SK-MEL-5 (cell line): ENCODE measurements around a stretch of chr6.

DNA sequence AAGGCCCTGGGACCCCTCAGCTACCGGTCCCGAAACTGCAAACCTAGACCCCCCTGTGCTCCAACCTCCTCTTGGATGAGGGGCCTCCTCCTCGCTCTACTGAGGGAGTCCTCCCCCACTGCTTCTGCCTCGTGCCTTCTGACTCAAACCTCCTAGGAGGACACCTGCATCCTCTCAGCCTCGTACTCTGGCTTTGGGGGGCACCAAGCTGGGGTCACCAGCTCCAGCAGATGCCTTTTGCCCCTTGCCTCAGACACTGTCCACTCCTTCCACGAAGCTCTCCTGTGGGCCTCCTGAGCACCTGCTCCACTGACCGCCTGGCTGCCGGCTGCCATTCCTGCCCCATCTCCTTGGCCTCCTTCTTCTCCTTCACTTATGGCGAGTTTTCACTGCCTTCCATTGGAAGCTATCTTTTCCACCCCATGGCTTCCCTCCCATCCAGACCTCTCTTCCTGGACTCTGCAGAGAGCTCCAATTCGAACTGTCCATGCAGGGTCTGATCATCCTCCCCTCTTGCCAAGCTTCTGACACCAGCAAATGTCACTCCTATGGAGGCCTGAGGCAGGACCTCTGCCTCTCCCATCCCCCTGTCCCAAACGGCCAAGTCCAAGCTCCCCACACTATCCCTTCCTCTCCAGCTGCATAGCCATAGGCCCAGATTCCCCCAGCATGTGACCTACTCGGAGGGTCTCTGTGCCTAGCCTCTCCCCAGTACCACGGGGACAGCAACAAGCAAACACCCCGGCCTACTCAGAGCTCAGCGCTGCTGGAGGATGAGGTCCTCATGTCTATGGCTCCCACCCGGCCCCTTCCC lies 24.6 kb downstream of the RNASET2 start:
RAMPAGE:
- cytosol, long total RNA: no peak
- long total RNA: no peak
- nucleus, long total RNA: no peak

DNA sequence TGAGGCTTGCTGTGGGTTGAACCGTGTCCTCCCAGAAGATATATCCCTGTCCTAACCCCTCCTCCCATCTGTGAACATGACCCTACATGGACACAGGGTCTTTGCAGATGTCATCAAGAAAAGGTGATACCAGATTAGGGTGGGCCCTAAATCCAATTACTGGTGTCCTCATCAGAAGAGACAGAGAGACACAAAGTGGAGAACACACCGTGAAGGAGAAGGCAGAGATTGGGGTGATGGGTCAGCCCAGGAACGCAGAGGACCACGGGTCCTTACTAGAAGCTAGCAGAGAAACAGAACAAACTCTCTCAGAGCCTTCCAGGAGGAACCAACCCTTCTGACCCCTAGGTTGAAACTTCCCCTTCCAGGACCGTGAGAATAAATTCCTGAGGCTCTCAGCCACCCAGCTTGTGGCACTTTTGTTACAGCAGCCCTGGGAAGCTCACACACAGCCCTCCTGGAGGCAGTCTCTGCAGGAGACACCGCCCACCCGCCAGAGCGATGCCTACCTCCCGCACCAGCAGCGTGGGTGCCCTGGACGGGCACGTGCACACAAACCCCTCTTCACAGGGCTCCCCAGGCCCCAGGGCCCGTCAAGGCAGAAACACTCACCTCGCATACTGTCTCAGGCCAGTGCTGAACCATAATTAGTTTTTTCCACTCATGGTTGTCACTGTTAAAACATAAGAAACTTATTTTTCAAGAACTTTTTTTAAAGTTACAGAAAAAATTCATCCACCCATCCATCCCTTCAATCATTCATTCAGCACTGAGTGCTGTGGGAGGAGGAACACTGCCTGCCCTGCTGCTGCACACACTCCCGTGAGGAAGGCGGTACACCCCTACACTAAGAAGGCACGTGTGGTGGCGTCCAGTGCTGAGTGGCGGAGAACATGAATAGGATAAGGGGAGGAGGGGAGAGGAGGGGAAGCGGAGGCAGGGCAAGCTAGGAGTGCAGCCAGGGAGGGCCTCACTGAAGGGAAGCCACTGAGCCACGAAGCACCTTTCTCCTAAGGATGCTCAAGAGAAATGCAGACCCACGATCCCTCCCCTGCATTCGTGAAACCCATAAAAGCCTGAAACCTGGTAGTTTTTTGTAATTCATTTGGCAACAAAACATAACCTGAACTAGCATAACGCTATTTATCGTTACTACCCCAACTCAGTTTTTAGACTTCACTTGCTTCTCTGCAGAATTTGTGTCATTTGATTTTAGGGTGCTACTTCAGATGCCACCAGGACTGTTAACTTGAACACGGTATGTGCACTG lies 4.0 kb downstream of the RNASET2 start:
RAMPAGE:
- cytosol, long total RNA: no peak
- long total RNA: no peak
- nucleus, long total RNA: no peak

RAMPAGE:
- cytosol, long total RNA: no peak
- long total RNA: no peak
- nucleus, long total RNA: no peak
Observed at GRCh38 chr6:167121829-167122846, 758 bp upstream of the CCR6 start.

DNA sequence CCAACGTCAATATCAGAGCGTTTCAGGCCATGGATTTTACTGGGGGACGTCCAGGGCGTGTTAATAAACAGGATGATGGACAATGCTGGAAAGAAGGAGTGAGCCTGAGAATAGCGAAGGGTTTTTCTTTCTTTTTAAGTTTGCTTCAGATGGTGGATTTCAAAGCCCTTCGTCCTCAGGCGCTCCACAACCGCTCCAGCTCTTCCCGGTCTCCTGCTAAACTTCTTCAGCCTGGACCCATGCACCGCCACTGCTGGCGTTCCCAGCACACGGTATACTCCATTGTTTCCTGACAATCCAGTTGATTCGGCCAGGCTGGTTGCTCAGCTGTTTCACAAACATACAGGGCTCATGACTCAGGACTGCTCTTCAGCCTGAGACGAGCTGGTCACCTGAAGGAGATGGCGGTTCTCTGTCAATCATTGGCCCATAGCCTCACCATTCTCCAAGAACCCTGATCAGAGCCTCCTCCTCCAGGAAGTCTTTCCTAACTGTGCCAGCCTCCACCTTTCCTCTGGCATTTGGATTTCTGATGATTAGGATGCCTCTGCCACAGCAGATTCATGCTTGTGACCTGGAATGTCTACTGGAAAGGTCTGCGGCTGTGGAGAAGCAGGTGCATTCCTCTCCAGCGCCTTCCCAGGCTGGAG lies 12.0 kb downstream of the CCR6 start:
RAMPAGE:
- cytosol, long total RNA: no peak
- long total RNA: no peak
- nucleus, long total RNA: no peak

DNA sequence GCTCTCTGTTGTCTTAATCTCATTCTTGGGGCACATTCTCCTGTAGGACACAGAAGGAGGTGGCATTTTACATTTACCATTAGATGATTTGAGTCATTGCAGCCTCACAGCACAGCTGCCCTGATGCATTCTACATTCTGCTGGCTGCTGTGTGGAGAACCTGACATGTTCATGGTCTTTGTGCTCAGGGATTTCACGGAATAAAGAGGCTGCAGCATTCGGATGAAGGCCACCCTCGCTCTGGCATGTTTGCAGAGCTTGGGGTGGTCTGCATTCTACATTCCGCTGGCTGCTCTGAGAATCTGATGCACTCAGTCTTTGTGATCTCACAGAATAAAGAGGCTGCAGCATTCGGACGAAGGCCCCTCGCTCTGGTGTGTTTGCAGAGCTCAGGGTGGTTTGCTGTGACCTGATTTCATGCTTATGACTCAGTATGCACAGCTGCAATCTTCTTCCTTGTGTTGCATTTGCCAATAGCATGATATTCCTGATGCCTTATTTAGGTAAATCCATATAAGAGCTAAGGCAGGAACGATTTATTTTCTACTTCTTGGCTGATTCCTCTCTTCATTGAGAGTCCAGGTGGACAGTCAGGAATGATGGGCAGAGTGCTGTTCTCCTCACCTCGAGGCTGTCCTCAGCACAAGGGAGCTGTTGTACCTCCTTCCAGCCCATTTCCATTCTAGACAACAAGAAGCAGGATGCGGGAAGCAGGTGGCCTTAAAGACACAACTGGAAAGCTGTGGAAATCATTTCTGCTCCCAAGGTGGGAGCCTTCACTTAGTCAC lies 16.6 kb downstream of the GPR31 start:
RAMPAGE:
- cytosol, long total RNA: no peak
- long total RNA: no peak
- nucleus, long total RNA: no peak

DNA sequence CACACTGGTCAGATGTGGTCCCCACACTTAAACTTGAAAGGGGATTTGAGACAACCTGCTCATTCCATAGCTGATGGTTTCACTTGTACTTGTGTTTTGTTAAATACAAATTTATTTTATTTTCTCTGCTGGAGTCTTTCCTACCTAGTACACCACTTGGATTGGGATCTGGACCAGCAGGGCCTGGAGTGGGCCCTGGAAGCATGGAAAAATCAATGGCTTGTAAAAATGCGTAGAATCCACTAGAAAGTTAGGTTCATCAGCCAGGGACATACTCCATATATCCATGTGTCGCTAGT lies 521 bp upstream of the GPR31 start:
RAMPAGE:
- cytosol, long total RNA: no peak
- long total RNA: no peak
- nucleus, long total RNA: no peak

RAMPAGE:
- cytosol, long total RNA: no peak
- long total RNA: no peak
- nucleus, long total RNA: no peak
Observed at GRCh38 chr6:167163392-167164295, 5.9 kb upstream of the GPR31 start.

GRCh38 chr6:167501889-167502562 lies 177.1 kb downstream of the TTLL2 start:
RAMPAGE:
- cytosol, long total RNA: no peak
- long total RNA: no peak
- nucleus, long total RNA: no peak

DNA sequence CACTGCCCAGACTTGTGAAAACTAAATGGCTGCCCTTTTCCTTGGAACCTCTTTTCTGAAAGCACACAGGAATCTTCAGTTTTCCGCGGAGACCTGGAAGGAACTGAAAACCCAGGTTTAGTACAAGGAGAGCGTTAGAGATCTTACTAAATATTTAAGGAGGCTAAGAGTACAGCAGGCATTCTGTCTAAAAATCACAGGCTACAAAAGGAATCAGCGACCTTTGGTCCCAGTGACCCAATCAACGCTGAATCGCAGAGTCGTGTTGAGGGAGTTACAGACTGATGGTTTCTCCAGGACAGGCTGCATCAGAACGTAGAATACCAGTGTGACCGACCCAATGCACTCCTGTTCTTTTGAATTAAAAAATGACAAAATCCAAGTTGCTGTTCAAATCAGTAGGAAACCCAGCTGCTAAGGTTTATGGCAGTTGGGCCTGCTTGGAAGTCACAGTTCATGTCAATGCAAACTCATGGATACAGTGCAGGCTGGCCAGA lies 155.9 kb upstream of the AFDN start:
RAMPAGE:
- cytosol, long total RNA: no peak
- long total RNA: no peak
- nucleus, long total RNA: no peak

RAMPAGE:
- cytosol, long total RNA: no peak
- long total RNA: no peak
- nucleus, long total RNA: no peak
Observed at GRCh38 chr6:167764648-167765081, 62.0 kb upstream of the AFDN start.

DNA sequence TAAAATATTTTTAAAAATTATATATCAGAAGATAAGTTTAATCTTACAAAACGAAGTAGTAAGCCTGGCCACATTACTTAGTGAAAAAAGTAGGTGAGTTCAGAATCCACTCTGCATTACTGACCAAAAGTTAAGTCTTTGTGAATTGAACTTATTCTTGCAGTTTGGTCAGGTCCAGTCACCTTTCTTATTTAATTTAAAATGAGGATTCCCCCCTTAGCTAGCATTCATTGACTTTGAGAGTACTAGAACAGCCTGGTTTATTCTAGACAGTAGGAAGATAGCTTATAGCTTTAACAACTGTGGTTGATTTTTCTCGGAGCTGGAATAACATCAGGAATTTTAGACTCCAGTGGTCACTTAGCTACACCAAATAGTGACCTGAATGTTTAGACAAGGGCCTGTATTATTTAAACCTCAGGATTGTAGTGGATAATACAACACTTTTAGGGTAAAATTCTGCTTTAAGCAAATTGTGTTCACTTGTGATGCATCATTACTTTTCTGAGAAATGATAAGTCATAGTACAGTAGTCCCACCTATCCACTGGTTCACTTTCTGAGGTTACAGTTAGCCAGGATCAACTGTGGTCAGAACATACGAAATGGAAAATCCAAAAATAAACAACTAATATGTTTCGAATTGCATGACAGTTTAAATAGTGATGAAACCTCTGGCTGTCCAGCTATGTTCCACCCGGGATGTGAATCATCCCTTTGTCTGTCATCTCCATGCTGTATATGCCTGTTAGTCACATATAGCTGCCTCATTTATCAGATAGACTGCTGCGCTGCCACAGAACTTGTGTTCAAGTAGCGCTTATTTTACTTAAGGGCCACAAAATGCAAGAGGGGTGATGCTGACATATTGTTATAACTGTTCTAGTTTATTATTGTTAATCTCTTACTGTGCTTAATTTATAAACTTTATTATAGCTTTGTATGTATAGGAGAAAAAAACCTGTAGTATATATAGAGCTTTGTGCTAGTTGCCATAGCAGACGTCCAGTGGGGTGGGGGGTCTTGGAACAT lies 29.0 kb downstream of the AFDN start:
RAMPAGE:
- cytosol, long total RNA: no peak
- long total RNA: no peak
- nucleus, long total RNA: no peak

DNA sequence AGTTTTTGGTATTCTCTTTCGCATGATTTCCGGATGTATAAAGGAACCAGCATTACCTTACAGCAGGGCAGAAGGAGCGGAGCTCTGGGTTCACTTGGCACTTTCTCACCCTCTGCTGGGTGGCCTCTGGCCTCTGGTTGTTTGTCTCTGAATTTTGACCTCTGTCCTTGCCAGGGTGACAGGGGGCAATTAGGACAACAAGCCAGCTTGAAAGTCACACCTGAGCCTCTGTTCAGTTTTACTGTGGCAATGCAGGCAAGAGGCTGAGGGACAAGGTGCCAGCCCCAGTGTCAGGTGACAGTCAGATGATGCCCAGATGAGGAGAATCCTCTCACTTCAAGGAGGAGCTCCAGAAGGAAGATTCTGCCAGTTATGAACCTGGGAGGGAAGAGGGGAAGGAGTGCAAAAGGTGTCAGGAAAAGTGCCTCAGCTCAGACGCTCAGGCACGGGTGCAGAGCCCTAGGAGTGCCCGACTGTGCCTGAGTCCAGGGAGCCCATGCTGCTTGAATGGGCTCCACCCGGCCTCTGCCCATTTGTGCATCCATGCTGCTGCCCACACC lies 69.2 kb upstream of the KIF25 start:
RAMPAGE:
- cytosol, long total RNA: no peak
- long total RNA: no peak
- nucleus, long total RNA: no peak

GRCh38 chr6:167936905-167937415 lies 60.5 kb upstream of the KIF25 start:
RAMPAGE:
- cytosol, long total RNA: no peak
- long total RNA: no peak
- nucleus, long total RNA: no peak

DNA sequence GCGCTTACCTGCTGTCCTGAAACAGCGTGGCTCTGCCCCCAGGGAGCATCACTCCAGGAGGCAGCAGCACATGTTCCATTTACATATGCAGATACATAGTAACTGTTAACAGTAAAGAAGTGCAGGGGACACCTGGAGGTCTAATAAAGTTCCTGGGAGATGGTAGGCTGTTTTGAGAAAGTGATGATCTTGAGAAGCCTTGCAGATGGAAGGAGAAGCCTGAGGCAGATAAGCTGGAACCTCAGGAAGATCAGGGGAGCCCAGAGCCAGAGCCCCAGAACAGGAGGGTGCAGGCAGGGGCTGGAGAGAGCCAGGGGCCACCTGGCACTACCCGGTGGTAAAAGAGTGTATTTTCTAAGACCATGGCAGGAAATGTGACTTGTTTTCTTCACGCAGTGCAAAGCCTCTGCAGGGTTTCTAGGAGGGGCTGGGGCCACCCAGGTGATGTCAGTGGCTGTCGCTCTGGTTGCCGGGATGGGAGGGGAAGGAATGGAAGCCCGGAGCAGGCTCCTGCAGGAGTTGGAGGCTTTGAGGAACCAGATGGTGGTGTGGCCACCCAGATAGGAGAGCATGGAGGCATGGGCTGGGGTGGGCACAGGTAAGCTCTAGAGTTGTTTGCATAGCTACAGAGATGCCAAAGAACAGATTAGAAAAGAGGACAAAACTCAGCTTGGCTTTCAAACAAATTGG lies 24.1 kb upstream of the KIF25 start:
RAMPAGE:
- cytosol, long total RNA: no peak
- long total RNA: no peak
- nucleus, long total RNA: no peak

GRCh38 chr6:167993056-167993626 lies 4.3 kb upstream of the KIF25 start:
RAMPAGE:
- cytosol, long total RNA: no peak
- long total RNA: no peak
- nucleus, long total RNA: no peak

GRCh38 chr6:168207043-168207284 lies 112.6 kb downstream of the DACT2 start:
RAMPAGE:
- cytosol, long total RNA: no peak
- long total RNA: no peak
- nucleus, long total RNA: no peak

RAMPAGE:
- cytosol, long total RNA: no peak
- long total RNA: no peak
- nucleus, long total RNA: no peak
Observed at GRCh38 chr6:168514221-168514656, 73.3 kb downstream of the SMOC2 start.

RAMPAGE:
- cytosol, long total RNA: no peak
- long total RNA: no peak
- nucleus, long total RNA: no peak
Observed at GRCh38 chr6:168537031-168537395, 96.0 kb downstream of the SMOC2 start.

DNA sequence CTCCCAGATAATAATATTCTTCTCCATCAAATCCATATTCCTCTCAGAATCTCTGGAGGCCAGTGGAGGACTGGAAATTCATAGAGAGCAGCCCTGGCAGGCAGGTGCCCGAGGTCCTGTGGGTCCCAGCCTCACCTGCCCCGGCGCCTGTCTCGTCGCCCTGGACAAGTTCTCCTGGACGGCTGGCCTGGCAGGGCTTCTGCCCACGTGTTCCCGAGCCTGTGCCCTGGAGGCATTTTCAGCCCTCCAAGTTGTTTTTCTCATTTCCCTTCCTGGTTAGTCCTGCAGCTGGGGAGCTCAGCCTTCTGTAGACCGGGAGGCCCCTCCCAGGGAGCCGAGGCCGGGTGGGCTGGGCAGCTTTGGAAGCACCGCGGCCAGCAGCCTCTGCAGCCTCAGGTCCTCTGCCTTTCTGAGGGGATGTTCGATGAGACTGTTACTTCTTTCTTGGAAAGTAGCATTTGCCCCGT lies 207.2 kb downstream of the SMOC2 start:
RAMPAGE:
- cytosol, long total RNA: no peak
- long total RNA: no peak
- nucleus, long total RNA: no peak

DNA sequence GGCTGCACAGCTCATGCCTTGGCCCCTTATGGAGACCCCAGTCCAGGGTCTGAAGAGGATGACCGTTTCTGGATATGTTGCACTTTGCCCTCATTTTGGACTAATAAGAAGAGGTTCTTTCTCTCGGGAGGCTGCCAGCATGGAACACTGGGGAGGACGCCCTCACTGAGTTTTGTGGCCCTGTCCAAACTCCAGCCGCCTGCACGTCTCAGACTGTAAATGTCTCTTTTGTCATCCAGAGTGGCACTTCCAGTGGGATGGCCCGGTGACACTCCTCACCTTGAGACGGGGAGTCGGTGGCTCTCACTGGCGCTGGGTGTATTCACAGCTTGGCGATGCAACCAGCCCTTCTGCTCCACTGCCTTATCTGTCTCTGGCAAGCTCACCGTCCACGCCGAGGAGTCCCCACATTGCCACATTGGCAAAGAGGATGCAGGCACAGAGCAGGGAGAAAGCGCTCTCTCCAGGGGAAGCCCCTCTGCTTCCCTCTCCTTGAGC lies 245.3 kb downstream of the SMOC2 start:
RAMPAGE:
- cytosol, long total RNA: no peak
- long total RNA: no peak
- nucleus, long total RNA: no peak